Jurkat, Clone E6-1 (cell line): ENCODE measurements around the genes PPM1K and GPRIN3.

GRCh38 chr4:88283770-88284842 lies at the start of gene PPM1K:
PPM1K (minus strand) TSS chr4:88284561.
- RRBS, result 2% methylated on average over 19 of the region's 96 CpGs

- RRBS, result no CpG with 5 or more reads among the region's 3 CpGs
Measured at GRCh38 chr4:88341575-88341892, 37.1 kb upstream of the HERC6 start.

DNA sequence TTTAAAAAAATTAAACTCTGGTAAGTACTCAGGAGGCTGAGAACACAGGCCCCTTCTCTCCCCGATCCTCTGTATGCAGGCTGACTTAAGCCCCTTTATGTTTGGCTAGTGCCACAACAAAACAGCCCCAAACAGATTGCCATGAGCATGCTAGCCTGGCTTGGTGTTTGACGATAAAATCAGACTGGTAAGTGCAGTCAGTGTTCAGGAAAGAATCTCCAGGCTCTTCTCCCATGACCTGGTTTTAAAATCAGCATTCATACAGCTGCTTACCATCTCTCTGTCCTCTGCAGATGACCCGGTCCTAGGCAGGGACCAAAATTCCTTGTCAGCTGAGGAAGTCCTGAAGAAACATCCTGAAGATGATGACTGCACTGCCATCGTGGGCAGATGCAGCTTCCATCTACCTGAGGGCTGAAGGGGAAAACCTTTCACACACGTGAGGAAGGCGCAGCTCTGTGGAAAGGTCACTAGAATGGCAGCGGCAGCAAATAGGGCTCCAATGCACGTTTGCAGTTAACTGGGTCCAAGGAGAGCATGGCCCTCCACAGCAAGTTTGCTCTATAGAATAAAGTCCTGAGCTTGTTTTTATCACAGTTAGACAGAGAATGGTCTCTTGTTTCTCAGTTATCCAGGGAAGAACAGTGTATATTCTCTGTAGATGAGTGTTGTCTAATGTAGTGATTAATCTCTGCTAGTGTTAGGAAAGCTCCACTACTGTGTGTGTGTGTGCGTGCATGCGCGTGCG lies 30.1 kb upstream of the NAP1L5 start:
- RRBS, result no CpG with 5 or more reads among the region's 12 CpGs

DNA sequence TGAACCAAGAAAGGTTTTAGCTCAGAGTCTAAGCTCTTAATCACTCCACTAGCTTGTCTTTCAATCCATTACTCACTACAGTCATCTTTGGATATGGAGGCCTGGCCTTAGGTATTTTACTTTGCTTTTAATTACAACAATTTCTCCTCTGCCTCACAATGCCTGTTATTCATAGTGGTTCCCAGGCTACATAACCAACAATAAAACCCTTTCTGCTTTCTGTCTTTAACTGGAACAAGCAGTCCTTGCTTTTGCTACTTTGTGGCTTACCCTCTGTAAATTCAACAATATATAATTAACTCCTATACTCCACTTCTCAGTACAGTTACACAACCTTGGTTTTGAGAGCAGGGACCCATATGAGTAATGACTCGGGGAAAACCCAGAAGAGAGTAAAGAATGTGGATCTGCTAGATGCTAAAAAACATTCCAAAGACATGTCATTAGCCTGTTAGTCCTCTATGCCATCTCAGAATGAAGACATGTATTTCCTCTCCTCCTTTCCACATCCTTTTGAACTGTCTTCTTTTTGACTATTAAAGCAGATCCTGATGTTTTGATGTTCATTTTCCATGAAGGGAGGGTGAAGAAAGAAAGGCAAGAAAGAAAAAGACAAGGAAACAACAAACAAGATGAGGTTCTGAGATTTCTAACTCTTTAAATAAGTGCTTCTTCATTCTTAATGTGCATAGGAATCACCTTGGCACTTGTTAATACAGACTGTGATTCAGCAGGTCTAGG lies 94.8 kb upstream of the NAP1L5 start:
- RRBS, result no CpG with 5 or more reads among the region's 1 CpG

- RRBS, result 60% methylated on average over 1 of the region's 7 CpGs
Measured at GRCh38 chr4:89157496-89158197, 46.3 kb downstream of the TIGD2 start.

GRCh38 chr4:89249366-89249611 lies 58.3 kb downstream of the GPRIN3 start:
- RRBS, result no CpG with 5 or more reads among the region's 1 CpG

DNA sequence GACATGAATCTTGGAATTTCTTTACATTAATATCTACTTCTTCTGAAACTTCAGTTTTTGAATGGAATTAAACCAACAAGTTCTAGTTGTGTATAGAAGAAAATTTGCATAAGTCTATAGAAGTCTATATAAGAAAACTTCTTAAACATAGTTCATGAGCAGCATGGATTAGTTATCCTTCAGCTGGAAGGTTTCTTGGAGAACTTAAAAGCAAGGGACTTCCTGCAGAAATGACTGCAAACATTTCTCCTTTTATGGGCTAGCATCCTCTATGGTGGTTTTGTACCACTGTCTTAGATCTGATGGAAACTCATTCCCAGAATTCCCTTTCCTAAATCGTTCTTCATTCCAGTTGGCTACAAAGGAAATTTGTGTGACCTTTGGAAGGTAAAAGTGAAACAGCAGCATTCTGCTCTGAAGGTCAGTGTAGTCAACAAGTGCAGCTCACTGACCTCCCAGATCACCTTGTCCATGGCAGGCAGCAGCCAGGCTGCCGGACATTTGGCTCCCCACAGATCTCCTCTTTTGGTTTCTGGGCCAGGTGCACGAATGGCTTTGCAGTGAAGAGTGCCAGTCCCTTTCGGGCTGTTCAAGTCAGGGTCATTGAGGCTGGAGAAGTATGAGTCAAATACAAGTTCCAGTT lies 14.5 kb downstream of the GPRIN3 start:
- RRBS, result no CpG with 5 or more reads among the region's 4 CpGs

DNA sequence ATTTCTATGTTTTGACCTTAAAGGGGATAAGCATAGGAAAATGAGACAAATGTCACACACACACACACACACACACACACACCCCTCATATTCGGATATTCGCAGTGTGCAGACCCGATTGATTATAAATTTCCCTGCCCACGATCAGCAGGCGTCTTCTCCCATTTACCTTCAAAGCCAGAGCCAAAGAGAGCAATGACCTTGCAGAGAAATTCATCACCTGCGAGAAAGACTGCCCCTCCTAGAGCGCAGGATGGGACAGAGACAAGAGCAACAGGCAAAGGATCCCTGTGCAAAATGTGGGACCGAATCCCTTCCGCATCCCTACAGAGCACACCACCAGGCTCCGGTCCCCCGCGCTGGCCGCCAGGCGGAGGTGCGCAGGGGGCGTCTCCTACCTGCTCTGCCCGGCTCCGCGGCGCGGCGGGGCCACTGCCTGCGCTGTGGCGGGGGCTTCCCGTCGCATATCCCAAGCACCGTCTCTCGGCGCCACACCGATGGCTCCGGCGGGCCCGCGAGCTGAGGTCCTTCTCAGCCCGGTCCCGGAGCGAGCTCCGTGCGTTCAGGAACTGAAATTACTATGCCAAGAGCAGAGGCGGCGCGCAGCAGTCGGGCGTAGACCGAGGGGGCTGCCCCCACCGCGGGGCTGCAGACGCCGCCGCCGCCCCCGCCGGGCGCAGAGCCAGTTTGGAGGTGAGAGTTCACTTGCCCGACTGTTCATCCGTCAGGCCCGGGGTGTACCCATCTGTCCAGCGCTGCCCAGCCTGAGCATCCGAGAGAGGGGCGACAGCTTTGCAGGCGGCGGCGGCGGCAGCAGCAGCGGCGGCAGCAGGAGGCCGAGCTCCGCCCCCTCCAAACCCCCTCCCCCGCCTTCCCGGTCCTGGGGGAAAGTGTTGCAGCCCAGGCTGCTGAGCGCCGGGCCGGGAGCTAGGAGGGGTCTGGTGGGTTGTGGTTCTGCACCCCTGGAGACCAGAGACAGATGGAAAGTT lies at the start of gene GPRIN3:
GPRIN3 (minus strand) TSS at position 584 of the 989 bp plus-strand sequence.
- RRBS, result 33% methylated on average over 24 of the region's 73 CpGs

- RRBS, result no CpG with 5 or more reads among the region's 12 CpGs
Measured at GRCh38 chr4:92304736-92305113, 959 bp downstream of the GRID2 start.

GRCh38 chr4:92441969-92442604 lies 138.3 kb downstream of the GRID2 start:
- RRBS, result no CpG with 5 or more reads among the region's 22 CpGs

DNA sequence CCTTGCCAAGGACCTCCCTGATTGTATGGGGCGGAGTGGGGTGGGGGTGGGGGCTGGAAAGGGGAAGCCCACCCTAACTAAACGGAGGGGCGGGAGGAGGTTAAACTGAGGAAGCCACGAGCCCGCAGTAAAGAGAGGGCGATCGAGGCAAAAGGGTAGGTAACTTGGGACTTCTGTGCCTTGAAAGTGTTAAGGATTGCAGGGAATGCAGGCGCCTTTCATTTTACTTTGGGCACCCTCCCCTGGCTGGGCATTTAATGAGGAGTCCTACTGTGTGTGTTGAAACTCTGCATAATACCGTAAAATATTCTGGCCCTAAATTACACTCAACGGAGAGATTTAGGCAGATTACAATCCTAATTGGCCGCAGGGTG lies 996 bp upstream of the ATOH1 start:
- RRBS, result no CpG with 5 or more reads among the region's 11 CpGs

DNA sequence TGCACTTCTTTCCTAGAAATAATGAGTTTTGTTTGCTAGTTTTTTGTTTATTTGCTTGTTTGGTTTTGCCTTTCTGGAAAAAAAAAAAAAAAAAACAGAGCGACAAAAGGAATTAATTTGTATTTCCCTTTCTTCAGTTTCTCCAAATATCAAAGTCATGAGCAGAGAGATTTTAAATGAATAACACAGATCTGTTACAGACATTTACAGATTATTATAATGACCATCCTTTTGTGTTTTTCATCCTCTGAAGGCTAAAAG lies 92.8 kb upstream of the SMARCAD1 start:
- RRBS, result no CpG with 5 or more reads among the region's 1 CpG

- RRBS, result no CpG with 5 or more reads among the region's 4 CpGs
Measured at GRCh38 chr4:94520867-94521655, 69.3 kb downstream of the PDLIM5 start.

DNA sequence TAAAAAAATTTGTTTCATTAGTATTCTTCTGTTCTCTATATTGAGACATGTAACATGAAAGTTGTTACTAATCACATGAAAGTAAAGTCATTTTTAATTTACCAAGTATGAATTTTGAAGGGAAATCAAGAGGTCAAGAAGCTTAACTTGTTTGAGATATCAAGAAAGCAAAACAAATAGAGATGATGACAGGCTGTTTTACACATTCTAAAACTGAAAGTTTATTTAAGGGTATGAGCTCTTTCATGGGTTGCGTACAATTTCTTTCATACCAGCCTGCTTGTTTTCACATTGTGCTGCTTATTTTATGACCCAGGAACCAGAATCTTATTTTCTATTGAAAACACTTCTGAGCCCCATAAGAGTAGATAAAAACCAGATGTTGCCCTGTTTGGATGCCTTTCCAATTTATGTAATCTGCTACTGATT lies 74.1 kb downstream of the PDLIM5 start:
- RRBS, result no CpG with 5 or more reads among the region's 1 CpG

GRCh38 chr4:94538885-94539313 lies 87.2 kb downstream of the PDLIM5 start:
- RRBS, result no CpG with 5 or more reads among the region's 3 CpGs

DNA sequence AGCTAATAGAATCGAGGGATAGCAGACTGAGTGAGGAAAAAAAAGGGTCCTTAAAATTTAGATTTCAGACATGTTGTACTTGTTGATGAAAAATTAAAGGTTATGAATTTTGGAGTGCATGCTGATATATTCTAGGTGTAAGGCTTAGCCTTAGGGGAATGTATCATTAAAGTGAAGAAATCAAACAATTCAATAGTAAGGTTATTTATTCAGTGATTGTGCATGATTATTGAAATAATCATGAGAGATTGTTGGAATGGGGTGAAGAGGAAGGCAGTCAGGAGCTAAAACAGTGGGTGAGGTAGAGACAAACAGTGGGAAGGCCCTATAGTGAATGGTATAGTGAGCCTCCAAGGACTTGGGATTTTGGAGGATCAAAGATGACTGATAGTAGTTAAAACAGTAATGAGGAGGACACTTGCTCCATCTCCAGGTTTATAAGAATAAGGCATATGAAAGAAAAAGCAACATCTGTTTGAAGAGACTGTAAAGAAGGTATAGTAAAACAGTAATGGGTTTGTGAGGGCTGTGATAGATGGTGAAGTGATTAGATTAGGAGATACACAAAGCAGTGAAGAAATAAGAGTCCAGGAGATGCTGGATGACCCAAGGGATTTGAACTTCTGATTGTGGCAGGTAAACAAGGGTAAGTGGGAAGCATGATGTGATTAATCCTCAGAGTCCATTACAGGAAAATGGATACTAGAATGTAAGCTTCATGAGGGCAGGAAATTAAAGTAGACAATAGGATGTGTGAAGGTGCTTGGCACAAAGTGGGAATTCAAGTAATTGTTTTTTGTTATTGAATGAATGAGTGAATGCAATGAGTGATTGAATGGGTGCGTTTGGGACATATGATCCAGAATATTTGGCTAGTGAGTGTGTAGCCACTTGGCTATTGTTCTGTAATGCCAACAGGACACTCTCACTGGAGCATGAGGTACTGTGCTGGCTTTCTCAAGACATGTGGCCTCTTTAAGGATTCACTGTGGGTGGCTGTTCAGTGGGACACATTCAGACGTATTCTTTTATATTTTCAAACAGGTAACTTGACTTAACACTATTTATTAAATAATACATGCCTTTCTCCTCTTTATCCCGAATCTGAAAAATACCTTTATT lies 148.1 kb downstream of the PDLIM5 start:
- RRBS, result no CpG with 5 or more reads among the region's 4 CpGs

- RRBS, result no CpG with 5 or more reads among the region's 6 CpGs
Measured at GRCh38 chr4:94638696-94639603, 118.8 kb upstream of the BMPR1B start.